Metanephros (tissue), 2 donors: Measurements from ENCODE around the genes CD300LF, RAB37, FADS6, CDR2L, SUMO2 and SLC25A19.

- RAMPAGE, long total RNA: no peak
These were observed 1.0 kb upstream of the GPRC5C start for GRCh38 chr17:74430518-74431560.

DNA sequence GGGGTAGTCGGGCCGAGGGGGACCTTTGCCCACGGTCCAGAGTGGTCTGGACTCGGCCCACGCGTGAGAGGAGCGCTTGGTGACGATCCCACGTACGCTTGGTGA lies 475 bp upstream of the GPRC5C start:
- RAMPAGE, long total RNA: no peak

- RAMPAGE, long total RNA: no peak
These were observed 8.2 kb downstream of the GPRC5C start for GRCh38 chr17:74439722-74440866.

- RAMPAGE, long total RNA: no peak
These were observed at the start of gene CD300LF for GRCh38 chr17:74712842-74713146. TSS of gene CD300LF (minus strand) at chr17:74712923.

GRCh38 chr17:74736290-74737417 lies at the start of gene RAB37:
TSS of gene RAB37 (plus strand) at chr17:74737256.
- RAMPAGE, long total RNA: no peak

DNA sequence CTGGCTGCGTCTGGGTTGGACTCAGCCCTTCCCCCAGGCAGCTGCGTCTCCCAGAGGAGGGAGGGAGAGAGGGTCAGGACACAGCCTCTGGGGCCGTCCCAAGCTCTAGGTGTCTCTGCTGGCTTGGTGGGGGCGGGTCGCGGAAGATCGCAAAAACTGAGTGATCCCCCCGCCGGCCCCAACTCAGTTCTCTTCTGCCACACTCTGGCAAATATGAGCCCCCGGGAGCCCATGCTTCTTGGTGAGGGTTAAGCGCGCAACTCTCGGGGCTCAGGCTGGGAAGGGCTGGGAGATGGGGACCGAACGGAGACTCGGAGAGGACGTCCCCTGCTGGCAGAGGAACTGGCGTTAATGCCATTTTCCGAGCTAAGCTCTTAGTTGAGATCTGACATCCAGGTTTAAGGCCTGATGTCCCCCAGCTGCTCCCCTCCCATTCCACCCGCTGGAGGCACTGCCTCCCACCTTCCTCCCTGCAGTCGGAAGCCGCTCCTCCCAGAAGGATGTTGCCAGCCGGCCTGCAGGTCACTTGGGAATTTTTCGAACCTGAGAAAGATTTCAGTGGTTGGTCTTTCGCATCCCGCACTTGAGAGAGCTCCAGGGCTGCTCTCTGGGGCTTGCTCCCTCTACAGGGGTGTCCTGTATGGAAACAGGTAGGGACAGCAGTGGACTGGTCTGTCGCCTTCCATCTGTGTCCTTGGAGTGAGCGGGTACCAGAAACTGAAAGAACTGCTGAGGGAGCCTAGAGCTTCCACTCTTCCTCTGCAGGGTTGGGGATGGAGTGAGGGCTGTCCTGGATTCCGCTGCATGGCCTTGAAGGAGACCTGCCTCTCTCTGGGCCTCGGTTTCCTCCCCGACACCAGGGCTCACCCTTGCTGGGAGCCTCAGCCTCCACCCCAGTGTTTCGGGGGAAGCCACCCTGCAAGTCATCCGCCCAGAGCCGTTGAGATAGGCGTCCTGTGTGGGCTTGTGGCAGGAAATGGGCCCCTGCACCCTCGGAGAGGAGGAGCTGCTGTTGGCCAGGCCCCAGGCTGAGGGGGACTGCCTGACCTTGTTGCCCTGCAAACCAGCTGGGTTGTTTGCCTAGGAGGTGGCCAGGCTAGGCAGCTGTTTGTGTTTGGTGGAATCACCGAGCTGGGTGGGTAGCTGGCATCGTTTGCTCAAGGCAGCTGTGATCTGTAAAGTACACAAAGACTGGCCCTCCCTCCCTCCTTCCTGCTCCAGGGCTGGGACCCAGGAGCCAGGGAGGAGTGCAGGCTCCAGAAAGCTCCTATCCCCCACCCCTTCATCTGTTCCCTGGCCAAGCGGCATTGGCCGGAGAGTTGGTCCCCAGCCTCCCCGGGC lies 832 bp downstream of the RAB37 start:
- RAMPAGE, long total RNA: no peak

- RAMPAGE, long total RNA: no peak
These were observed 4.4 kb downstream of the NHERF1 start for GRCh38 chr17:74752687-74753384.

- RAMPAGE, long total RNA: no peak
These were observed at the start of gene FADS6 for GRCh38 chr17:74893475-74894107. TSS of gene FADS6 (minus strand) at chr17:74893633.

- RAMPAGE, long total RNA: no peak
These were observed 2.8 kb downstream of the OTOP3 start for GRCh38 chr17:74938356-74939108.

DNA sequence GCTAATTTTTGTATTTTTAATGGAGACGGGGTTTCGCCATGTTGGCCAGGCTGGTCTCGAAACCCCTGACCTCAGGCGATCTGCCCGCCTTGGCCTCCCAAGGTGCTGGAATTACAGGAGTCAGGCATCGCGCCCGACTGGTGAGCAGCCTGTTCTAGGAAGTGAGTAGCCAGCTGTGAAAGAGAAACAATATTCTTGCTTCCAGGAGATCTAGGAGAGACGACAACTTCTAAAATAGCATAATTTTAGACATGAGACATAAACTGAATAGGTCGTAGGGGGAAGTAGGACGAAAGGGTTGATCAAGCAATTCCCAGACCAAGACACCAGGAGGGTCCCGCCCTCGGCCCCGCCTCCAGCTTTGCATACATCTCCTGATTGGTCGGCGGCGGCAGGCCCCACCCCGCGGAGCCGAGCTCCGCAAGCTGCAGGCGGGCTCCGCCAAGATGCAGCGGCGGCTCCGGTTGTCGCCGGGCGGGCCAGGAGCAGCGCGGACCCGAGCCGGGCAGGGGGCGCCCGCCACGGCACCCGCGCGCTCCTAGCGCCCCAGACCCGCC lies at the start of gene CDR2L:
Gene CDR2L (plus strand): TSS at position 444 of the 557 bp plus-strand sequence.
- RAMPAGE, long total RNA: no peak

GRCh38 chr17:75010833-75011467 lies 1.5 kb upstream of the MRPL58 start:
- RAMPAGE, long total RNA: no peak

GRCh38 chr17:75124184-75124724 lies 7.3 kb downstream of the NT5C start:
- RAMPAGE, long total RNA: no peak

DNA sequence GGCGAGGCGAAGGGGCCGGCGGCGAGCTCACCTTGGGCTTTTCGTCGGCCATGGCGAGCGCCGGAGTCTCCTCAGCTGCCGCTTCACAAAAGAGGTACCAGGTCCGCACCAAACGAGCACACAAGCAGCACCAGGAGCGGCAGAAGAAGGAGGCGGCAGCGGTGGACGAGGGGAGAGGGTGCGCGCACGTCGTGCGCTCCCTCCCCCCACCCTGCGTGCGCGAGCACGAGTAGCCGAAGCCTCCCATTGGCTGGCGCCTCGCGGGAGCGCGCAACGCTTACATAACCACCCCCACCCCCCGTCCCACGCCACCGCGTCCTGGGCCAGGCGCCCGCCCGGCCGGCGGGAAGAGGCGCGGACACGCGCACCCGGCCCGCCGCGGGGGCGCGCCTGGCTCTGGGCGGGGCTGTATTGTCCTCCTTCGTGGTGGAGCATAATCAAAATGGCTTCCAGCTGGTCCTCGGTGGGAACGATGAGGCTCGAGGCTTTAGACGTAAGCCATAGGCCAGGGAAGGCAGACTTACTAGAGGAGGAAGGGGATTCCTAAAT lies at the start of gene SUMO2:
Gene SUMO2 (minus strand): TSS at position 177 of the 549 bp plus-strand sequence.
- RAMPAGE, long total RNA: start-site peak on the minus strand centred at position 161 of the sequence, 104 bp wide, 13,559 and 3,146 reads in 2 replicates

DNA sequence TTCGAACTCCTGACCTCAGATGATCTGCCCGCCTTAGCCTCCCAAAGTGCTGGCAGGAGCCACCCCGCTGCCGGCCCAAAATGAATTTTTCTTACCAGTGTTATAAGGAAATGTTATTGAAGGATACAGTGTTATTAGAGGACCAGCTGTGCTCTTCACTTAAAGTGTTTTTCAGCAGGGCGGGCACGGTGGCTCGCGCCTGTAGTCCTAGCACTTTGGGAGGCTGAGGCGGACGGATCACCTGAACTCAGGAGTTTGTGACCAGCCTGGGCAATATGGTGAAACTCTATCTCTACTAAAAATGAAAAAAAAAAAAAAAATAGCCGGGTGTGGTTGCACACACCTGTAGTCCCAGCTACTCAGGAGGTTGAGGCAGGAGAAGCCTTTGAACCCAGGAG lies 2.5 kb downstream of the NUP85 start:
- RAMPAGE, long total RNA: no peak

DNA sequence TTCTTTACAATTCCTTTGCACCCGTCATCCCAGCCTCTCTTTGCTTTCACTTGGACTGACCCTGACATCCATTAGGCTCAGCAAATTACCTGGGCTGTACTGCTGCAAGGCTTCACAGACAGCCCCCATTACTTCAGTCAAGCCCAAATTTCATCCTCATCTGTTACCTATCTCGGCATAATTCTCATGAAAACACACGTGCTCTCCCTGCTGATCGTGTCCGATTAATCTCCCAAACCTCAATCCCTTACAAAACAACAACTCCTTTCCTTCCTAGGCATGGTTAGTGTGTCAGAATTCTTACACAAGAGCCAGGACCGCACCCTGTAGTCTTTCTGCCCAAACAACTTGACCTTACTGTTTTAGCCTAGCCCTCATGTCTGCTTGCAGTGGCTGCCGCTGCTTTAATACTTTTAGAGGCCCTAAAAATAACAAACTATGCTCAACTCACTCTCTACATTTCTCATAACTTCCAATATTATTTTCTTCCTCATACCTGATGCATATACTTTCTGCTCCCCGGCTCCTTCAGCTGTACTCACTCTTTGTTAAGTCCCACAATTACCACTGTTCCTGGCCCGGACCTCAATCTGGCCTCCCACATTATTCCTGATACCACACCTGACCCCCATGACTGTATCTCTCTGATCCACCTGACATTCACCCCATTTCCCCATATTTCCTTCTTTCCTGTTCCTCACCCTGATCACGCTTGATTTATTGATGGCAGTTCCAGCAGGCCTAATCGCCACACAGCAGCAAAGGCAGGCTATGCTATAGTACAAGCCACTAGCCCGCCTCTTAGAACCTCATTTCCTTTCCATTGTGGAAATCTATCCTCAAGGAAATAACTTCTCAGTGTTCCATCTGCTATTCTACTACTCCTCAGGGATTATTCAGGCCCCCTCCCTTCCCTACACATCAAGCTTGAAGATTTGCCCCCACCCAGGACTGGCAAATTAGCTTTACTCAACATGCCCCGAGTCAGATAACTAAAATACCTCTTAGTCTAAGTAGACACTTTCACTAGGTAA lies 5.3 kb downstream of the GGA3 start:
- RAMPAGE, long total RNA: no peak

DNA sequence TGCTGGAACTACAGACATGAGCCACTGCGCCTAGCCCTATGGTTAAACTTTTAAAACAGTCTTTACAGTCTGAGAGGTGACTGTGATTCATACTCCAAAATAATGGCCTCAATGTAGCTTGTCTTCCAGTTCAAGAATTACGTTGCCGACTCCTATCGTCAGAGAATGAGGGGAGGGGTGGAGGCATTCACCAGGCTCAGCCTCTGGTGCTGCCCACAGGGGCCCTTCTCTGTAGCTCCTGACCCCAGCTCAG lies 1.3 kb downstream of the MIF4GD start:
- RAMPAGE, long total RNA: no peak

DNA sequence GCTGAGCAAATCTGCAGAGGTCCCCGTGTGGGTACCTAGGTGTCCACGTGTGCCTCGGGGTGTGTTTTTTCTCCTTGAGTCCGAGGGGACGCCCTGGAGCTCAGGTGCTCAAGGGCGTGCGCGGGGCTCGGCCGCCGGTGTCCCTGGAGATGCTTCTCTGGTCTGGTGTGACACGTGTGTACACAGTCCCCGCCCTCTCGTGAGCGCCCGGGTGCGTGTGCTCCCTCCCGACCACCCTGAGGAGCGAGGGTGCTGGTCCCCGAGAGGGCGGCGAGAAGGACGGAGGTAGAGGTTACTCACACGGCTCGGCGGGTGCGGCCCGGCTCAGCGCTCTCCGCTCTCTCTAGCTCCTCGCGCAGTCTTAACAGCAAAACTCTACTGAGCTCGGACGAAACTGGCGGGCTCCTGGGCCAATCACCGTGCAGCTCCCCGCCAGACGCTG lies at the start of gene SLC25A19:
Gene SLC25A19 (minus strand): TSS at position 380 of the 442 bp plus-strand sequence.
- RAMPAGE, long total RNA: no peak

- RAMPAGE, long total RNA: no peak
These were observed 534 bp upstream of the SLC25A19 start for GRCh38 chr17:75289496-75290438.

DNA sequence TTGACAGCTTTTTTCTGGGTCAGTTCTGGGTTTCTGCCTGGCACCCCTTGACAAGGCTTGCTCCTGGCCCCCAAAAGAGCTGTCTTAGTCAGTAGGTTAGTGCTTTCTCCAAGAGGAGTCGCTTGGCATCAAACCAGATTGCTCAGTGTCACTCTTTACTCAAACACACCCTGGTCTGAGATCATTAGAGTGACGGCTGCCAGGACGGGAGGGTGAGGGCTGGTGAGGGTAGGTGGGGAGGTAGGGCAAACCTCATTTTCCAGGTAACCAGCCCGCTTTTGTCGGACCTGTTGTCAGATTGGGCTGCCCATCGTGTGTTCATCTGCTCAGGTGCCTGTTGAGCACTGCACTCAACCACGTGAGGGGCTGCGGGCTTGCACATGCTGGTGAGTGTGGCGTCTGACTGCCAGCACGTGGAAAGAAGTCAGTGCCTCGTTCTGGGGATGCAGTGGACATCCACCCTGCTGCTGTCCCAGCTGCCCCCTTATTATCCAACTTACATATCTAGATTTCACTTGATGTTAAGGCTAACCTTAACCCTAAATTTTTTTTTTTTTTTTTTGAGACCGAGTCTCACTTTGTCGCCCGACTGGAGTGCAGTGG lies 12.5 kb downstream of the TMEM94 start:
- RAMPAGE, long total RNA: no peak

- RAMPAGE, long total RNA: no peak
These were observed 27.4 kb downstream of the LLGL2 start for GRCh38 chr17:75552773-75553375.